ENCODE measurements around a stretch of chr6.

DNA sequence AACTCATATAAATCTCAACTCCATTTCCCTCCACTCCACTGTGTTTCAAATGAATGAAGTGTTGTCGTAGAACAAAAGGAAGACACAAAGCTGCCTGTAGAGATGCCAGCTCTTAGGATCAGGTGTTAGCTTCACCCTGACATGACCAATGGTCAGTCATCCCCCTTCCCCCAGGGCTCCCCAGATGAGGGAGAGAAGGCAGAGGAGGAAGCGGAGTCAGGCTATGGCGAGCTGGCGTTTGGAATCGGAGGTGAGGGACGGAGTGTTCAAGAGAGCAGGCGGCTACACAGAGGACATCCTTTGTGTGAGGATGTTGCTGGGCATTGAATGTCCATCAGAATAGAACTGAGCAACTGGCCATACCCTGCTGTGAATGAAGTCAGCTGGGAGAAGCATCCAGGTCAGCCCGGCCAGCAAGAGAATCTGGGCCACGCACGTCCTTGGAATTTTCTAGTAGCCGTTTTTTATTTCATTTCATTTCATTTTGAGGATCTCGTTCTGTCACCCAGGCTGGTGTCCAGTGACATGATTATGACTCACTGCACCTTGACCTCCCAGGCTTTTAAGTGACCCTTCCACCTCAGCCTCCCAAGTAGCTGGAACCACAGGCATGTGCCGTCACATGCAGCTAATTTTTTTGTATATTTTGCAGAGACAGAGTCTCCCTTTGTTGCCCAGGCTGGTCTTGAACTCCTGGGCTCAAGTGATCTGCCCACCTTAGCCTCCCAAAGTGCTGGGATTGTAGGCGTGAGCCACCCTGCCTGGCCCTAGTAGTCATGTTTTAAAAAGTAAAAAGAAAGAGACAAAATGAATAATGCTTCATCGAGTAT, 97.9 kb downstream of the SSR1 start:
- CAGE, long polyA plus RNA: no peak
- RRBS: no CpG with 5 or more reads among the region's 15 CpGs

- CAGE, long polyA plus RNA: no peak
- RRBS: 93% methylated on average over 3 of the region's 77 CpGs
Observed at GRCh38 chr6:7230233-7231498, 82.3 kb downstream of the SSR1 start.

- CAGE, long polyA plus RNA: no peak
- RRBS: no CpG with 5 or more reads among the region's 17 CpGs
Observed at GRCh38 chr6:7261844-7262563, 51.0 kb downstream of the SSR1 start.

DNA sequence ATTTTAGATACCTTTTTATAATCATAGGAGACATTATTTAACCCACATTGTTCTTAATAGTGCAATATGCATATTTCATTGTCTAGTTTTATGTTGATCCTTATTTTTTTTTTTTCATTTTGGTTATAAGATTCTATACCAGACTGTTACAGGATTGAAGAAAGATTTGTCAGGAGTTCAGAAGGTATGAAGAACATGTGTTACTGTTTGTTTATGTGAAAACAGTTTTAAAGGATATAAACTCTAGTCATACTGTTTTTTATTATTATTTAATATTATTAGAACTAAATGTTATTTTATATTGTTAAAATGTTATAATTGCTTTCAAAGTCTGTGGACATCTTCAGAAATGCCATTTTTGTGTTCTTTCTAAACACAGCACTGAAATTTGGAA, 23.1 kb downstream of the RIOK1 start:
- CAGE, long polyA plus RNA: no peak

- CAGE, long polyA plus RNA: no peak
- RRBS: no CpG with 5 or more reads among the region's 27 CpGs
Observed at GRCh38 chr6:7580512-7581797, 9.0 kb upstream of the SNRNP48 start.

DNA sequence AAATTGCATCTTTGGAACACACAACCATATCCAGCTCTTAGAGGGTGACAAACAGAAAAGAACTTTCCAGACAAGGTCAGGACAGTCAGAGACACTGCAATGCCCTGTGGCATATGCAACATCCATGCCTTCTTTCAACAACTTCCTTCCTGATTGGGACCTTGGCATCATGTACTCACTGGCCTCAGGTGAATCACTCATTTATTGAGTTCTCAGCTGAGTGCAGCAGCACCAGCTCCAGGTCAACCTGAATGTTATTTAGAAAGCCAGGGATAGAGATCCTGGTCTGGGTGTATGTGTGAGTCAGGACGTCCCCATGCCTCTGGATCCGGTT, 54.3 kb downstream of the SNRNP48 start:
- CAGE, long polyA plus RNA: no peak
- RRBS: no CpG with 5 or more reads among the region's 2 CpGs

- CAGE, long polyA plus RNA: no peak
- RRBS: no CpG with 5 or more reads among the region's 5 CpGs
Observed at GRCh38 chr6:7701476-7702202, 24.3 kb upstream of the BMP6 start.

- CAGE, long polyA plus RNA: no peak
- RRBS: no CpG with 5 or more reads among the region's 14 CpGs
Observed at GRCh38 chr6:7880449-7881219, 30.0 kb downstream of the TXNDC5 start.

DNA sequence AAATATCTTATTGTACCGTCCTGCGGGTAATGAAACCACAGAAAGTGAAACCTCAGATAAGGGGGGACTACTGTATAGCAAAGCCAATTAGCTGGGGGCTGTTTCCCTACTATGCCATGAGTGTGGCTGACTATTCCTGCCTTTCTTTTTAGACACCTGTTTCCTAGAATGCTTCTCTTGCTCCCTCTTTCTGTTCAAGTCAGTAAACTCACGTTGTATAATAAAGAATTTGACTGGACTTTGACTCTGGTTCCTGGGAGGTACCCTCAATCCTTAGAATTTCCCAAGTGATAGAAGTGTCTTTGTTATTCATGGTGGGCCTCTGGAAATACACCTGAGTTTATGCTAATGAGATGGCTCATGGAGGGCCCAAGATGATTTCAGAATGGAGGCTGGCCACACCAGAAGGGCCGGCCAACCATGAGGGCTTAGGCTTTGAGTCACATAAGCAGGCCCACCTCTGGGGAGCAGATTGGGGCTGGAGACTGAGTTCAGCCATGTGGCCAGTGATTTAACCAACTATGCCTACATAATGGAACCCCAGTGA, 754 bp upstream of the BLOC1S5 start:
- CAGE, long polyA plus RNA: no peak
- RRBS: no CpG with 5 or more reads among the region's 4 CpGs

DNA sequence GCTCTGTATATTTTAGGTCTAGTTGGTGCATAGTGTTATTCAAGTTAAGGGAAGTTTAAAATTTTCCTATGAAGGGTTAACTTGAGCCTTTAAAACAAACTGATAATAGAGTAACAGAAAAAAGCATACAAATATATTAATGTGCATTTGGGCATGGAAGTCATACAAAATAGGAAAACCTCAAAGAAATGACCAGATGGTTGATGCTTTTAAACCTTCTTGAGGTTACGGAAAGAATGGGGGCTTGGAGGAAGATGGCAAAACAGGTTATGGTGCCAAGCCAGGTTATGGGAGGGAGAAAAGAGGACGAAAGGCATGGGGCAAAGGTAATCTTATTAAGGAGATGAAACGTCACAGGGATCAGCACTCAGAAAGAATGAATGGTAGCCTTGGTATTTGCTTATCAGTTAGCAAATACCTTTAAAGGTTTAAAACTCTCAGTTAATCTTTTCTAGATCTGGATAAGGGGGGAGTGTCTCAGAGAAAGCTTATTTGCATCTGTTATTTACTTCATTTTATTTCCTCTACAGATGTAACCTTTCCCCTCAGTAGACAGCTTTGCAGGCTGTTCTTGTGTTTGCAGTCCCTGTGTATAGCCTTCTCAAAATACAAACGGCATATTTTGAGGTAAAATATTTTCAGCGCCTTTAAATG, 55.4 kb upstream of the EEF1E1 start:
- CAGE, long polyA plus RNA: no peak
- RRBS: no CpG with 5 or more reads among the region's 5 CpGs

- CAGE, long polyA plus RNA: no peak
- RRBS: no CpG with 5 or more reads among the region's 18 CpGs
Observed at GRCh38 chr6:8776267-8776747, 341.0 kb upstream of the SLC35B3 start.

DNA sequence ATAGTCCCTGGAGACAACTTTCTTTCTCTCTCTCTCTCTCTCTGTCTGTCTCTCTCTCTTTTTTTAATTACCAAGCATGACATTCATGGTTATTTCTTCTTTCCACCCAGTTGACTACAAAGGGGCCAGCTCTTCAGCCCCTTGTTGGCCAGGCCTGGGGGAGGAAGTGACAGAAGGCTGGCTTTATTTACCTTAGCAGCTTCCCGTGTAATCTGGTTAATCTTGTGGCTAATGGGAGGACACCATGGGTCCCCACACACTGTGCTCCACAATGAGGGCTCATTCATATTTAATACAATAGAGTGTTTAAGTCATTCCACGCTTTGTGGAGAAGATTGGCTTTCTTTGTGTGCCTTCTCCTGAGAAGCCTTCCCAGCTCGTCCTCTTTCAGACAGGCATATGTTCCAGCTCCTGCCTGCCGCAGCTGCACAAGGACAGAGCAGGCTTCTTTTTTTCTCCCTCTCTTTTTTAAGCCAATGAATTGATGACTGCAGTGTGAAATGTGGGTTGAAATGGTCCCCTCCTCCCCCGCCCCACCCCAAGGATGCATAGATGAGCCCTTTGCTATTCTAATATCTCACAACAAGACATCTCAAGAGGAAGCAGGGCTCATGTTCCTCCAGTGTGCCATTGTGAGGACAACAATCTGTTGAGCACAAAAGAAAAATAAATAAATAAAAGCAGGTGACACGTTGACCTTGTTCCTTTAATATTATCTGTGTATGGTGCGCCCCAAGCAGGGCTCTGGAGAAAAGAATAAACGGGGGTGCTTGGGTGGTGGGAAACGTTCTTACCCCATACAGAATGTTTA, 958.5 kb downstream of the TFAP2A start:
- CAGE, long polyA plus RNA: no peak
- RRBS: no CpG with 5 or more reads among the region's 9 CpGs

DNA sequence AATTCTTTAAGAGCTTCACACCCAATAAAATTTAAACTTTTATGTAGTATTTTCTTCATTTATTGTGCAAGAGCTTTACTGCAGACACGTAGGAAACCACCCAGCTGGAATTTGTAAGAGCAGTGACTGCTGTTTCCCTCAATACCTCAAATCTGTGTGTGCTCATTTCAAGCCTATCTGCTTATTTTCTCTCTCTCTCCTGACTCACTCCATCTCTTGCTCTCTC, 273.2 kb downstream of the TFAP2A start:
- CAGE, long polyA plus RNA: no peak
- RRBS: no CpG with 5 or more reads among the region's 1 CpG

DNA sequence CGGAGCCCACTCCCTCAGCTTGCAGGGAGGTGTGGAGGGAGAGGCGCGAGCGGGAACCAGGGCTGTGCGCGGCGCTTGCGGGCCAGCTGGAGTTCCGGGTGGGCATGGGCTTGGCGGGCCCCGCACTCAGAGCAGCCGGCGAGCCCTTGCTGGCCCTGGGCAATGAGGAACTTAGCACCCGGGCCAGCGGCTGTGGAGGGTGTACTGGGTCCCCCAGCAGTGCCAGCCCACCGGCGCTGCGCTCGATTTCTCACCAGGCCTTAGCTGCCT, 243.3 kb downstream of the TFAP2A start:
- CAGE, long polyA plus RNA: no peak
- RRBS: no CpG with 5 or more reads among the region's 19 CpGs

DNA sequence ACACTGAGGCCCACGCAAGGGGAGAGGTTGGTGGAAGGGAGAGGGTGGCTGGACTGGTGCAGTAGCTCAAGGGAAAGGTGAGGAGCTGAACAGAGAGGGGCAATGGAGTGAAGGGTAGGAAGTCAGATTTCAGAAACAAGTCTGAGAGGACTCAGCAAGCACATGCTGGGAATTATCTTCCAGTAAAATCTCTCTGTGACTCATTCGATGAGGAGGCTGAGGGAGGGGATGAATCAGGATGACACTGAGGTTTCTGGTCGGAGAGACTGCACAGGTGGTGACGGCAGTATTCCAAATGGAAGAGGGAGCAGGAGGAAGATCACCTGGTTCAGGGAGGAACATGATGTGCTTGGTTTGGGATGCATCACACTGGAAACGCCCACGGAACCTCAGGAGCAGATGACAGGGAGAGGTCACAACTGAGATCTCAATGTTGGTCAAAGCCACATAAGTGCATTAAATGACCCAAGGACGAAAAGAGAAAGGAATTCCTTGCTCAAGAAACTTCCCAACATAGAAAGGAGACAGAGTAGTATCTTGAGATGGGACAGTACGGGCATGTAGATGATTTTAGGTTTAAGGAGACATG, 67.1 kb downstream of the TFAP2A start:
- CAGE, long polyA plus RNA: no peak
- RRBS: no CpG with 5 or more reads among the region's 8 CpGs

GRCh38 chr6:10409016-10410044, 5.5 kb downstream of the TFAP2A start:
- CAGE, long polyA plus RNA: no peak
- RRBS: 38% methylated on average over 7 of the region's 30 CpGs

DNA sequence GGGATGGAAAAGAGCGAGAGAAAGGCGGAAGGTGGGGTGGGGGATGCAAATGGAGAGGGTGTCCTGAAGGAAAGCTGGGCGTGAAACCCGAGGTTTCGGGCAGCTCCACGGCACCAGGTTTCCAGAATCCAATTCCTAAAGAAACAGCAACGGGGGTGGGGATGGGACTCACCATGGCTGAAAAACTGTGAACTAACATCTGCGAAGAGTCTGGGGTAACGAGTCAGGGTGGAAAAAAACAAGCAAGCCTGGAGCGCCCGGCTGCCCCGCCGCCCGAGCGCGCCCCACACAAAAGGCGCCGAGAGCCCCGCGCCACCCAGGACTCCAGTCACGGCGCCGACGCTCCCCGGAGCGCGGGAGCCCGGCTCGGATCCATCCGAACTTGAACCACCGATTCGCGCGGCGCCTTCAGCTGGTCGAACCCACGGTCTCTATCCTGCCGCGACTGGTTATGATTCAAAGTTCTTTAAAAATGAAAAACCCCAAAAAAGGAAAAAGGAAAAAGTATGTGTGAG, 3.4 kb downstream of the TFAP2A start:
- CAGE, long polyA plus RNA: no peak
- RRBS: 2% methylated on average over 11 of the region's 39 CpGs

DNA sequence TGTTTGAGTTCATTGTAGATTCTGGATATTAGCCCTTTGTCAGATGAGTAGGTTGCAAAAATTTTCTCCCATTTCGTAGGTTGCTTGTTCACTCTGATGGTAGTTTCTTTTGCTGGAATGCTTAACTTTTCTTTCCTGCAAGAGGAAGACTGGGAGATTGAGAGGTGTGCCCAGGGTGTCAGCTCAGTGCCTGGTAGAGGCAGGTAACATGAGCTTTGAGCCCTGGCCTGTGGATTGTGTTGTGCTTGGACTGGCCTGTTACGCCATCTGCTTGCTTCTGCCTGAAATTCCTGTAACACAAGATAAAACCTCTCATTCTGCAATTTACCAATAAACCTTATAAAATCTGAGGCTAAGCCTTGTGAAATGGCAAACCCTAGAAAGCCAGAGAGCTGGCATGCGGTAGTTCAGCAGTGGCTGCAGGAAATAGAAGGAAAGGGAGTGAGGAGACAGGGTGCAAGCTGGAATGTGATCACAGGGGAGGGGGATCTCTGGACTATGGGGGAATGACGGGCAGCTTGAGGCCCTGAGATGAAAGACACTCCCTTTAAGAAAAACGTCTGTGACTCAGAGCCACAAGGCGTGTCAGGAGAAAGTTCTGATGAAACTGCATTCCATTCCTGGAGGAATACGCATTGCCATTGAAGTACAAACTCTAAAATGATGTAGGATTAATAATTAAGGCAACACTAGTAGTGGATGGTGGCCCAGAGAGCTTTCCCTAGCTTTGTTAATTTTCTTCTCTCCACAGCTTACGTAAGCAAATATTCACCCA, 26.2 kb upstream of the TFAP2A start:
- CAGE, long polyA plus RNA: no peak
- RRBS: no CpG with 5 or more reads among the region's 8 CpGs

DNA sequence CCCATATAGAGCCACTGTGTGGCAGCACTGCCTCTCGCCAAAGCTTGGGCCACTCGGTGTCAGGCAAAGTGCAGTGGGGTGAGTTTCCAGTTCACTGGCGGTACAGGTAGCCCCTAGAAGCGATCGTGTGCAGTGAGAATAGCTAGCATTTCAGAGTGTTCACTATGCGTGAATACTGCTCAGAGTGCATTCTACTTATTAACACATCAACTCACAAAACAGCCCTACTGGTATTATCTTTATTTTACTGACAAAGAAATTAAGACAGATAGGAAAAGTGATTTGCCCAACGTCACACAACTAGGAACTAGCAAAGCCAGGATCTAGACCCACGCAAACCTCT, 10.5 kb upstream of the GCNT2 start:
- CAGE, long polyA plus RNA: no peak
- RRBS: no CpG with 5 or more reads among the region's 8 CpGs

DNA sequence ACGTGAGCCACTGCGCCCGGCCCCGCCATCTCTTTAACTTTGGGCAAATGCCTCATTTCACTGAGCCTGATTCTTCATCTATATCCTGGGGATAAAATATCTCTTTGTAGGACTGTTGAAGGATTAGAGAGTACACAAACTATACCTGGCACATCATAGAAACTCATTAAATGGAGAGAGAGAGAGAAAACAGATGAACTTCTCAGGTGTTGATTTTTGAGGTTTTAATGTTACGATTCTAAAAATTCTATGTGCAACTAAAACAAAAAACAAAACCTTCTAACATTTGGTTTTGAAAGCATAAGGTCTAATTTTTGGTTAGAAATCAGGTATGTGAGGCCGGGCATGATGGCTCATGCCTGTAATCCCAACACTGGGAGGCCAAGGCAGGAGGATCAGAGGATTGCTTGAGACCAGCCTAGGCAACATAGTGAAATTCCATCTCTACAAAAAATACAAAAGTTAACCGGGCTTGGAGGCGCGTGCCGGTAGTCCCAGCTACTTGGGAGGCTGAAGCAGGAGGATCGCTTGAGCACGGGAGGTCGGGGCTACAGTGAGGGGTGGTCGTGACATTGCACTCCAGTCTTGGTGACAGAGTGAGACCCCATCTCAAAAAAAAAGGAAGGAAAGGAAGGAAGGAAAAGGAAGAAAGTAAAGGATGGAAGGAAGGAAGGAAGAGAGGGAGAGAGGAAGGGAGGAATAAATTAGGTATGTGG, 18.5 kb downstream of the GCNT2 start:
- CAGE, long polyA plus RNA: no peak
- RRBS: no CpG with 5 or more reads among the region's 14 CpGs

All from osteoblast (primary cell).